GM23248 (cell line): ENCODE results near the genes KBTBD12 and EFCAB12.

GRCh38 chr3:127821514-127822068, 724 bp downstream of the MGLL start:
- RAMPAGE, long total RNA, result no peak

- RAMPAGE, long total RNA, result no peak
Observed at GRCh38 chr3:127914995-127916105, at the start of gene KBTBD12. KBTBD12 (plus strand) TSS chr3:127915232.

DNA sequence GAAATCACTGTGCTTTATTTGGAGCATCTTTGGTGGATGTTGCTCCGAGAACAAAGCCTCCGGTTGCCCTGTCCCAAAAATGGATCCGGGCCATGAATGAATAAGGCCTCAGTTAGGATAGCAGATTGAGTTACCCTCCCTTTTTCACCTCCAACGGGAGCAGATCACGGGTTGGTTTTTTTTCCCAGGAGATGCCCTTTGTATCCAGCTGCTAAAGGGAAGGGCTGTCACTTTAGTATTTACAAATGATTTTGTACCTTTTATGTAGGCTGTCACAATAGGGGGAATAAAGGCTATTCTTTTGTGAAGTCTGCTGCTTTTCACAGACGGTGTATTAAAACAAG, 827 bp downstream of the SEC61A1 start:
- RAMPAGE, long total RNA, result no peak

- RAMPAGE, long total RNA, result no peak
Observed at GRCh38 chr3:128076264-128076642, 24.0 kb downstream of the SEC61A1 start.

DNA sequence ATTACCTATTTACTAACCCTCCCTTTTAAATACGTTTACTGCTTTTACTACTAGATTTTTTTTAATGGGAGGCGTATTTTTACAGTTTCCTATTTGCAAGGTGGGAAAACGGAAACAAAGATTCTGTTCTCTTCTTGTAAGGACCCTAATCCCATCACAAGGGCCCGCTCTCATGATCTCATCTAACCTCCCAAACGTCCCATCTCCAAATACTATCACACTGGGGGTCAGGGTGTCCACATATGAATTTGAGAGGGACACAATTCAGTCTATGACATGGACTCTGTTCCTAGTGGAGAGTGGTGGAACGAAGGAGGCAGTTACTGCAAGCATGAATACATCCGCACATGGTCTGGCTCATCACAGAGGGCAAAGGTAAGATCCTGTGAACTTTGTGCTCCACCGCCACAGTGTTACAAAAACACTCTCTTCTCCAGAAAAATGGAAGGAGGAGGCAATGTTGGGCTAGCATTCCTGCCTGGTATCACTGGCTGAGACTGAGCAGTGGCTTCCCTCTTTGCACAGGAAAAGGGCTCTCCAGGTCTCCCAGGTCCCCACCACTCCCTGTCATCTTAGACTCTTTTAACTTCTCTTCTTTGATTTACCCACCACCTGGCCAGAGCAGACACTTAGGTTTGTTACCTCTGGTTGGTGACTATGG, 1.6 kb upstream of the EEFSEC start:
- RAMPAGE, long total RNA, result no peak

GRCh38 chr3:128179011-128179439, 25.7 kb downstream of the EEFSEC start:
- RAMPAGE, long total RNA, result no peak

- RAMPAGE, long total RNA, result no peak
Observed at GRCh38 chr3:128231451-128231996, 78.2 kb downstream of the EEFSEC start.

GRCh38 chr3:128385367-128385982, 81.2 kb downstream of the DNAJB8 start:
- RAMPAGE, long total RNA, result no peak

DNA sequence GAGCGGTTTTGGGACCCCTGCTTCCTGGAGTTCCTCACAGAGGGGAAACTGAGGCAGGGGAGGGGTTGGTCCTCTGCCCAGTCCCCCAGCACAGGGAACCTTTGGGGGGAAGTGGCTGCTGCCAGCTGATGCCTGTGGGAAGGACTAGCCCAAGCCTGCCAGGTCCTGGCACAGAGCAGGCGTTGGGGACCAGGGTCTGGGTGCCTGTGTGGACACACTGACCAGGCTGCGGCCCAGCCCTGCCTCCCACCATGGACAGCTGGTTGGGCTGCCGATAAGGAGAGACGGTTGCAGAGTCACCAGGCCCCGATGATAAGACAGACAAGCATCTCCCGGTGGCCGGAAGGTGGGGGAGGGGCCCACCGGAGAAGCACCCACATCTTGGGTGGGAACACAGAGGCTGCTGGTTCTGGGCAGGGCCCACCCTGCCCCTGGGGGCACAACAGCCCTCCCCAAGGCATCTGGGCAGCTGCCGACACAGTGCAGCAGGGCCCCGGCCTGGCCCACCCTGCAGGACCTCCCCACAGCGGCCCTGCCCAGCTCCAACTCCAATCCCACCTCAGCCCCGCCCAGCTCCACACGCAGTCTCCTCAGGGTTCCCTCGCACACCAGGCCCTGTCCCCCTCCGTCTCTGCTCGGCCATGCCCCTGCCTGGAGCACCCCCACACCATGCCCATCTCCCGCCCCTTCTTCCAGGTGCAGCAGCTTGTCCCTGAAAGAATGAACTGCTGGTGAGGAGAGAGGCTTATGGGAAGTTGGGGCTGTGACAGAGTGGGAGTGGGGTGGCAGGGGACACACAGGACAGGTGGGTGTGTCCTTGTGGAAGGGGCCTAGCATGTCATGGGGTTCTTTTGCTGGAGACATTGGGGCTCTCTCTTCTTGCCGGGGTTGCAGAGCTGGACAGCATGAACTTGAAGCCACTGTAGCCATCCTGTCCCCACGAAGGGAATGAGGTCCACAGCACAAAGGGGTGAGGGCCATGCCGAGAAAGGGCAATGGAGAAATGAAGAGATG, 50.6 kb downstream of the DNAJB8 start:
- RAMPAGE, long total RNA, result no peak

- RAMPAGE, long total RNA, result no peak
Observed at GRCh38 chr3:128480791-128481376, 12.1 kb downstream of the GATA2 start.

DNA sequence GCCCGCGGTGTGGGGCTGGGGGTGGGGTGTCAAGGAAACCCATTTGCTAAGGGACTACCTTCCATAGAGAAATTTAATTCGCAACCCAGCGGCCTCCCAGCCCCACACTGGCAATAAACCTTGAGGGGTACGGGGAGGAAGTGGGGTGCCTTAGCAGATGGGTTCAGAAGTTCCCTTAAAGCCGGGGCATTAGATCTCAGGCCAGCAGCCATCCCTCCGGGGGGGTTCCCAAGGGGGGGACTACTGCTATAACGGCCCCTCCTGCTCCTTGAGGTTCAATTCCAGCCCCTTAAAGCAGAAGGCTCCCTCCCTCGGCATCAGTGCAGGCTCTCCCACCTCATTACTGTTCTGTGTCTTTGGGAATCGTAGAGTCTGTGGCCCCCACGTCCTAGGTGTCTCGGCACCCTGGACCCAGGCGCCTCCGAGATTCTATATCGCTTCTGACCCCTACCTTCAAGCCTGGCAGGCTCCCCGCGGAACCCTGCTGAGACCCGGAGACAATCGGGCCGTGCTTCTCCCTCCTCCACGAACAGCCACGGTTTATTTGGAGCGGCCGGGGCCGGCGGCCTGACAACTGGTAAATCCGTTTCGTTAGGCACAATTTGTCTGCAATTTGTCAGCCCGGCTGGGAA, 1.6 kb downstream of the GATA2 start:
- RAMPAGE, long total RNA, result no peak

DNA sequence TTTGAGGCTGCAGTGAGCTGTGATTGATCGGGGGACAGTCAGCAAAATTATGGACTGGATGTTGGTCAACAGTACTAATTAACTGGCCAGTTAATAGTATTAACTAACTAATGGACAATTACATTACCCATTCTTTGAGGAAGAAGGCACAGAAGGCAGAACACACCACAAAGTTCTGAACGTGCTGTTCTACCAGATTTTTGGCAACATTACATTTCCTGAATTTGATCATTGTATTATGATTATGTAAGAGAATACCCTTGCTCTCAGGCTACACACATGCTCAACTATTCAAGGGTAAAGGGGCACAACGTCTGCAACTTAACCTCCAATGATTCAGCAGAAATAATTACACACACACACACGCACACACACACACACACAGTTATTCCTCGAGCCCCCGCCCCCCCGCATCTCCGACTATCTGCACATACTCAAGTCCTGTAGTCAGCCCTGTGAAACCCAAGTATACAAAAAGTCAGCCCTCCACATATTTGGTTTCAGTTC, 26.9 kb downstream of the RPN1 start:
- RAMPAGE, long total RNA, result no peak

DNA sequence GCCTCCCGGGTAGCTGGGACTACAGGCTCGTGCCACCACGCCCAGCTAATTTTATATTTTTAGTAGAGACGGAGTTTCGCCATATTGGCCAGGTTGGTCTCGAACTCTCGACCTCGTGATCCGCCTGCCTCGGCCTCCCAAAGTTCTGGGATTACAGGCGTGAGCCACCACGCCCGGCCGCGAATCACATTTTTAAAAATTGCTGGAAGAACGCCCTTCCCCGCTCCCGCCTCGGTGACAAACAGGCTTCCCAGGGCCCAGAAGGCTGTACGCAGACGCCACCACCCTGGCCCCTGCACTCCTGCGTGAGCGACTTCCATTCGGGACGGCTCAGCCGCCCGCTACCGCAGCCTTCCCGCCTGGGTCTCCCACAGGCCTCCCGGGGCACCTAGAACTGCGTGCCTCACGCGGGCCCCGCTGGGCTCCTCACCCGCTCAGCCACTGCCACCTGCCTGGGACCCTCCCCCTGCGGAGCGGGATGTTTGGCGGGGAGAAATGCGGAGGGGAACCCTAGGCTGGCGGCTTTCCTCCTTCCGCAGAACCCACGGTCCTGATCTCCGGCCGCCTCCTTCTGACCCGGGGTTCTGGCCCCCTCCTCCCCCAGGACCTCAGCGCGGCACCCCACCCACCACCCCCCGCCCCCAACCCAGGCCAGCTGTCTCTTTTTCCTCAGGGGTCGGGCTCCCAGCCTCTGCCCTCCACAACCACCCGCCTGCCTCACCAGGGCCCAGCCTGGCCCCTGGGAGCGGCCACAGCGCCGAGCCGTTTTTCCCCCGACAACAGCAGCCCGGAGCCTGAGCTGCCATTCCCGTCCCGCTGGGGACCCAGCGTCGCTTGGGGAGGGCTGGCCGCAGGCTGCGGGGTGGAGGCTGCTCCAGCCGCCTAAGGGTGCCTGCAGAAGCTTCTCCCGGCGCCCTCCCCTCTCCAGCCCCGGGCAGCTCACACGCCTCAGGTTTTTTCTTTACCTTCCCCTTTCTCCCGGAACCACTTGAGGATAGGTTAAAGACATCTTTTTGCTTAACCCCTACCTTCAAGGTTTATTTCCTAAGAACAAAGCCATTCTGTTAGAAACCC, 27.6 kb upstream of the RAB7A start:
- RAMPAGE, long total RNA, result no peak

GRCh38 chr3:128814526-128815592, 64.6 kb upstream of the ACAD9 start:
- RAMPAGE, long total RNA, result no peak

- RAMPAGE, long total RNA, result no peak
Observed at GRCh38 chr3:129161906-129162473, 1.1 kb upstream of the ISY1 start.

- RAMPAGE, long total RNA, result no peak
Observed at GRCh38 chr3:129267742-129268101, 10.9 kb upstream of the HMCES start.

GRCh38 chr3:129379621-129380068, 48.8 kb downstream of the EFCAB12 start:
- RAMPAGE, long total RNA, result no peak

- RAMPAGE, long total RNA, result no peak
Observed at GRCh38 chr3:129428117-129429137, at the start of gene EFCAB12. EFCAB12 (minus strand) TSS chr3:129428636.

- RAMPAGE, long total RNA, result no peak
Observed at GRCh38 chr3:129440429-129440815, 398 bp downstream of the IFT122 start.

DNA sequence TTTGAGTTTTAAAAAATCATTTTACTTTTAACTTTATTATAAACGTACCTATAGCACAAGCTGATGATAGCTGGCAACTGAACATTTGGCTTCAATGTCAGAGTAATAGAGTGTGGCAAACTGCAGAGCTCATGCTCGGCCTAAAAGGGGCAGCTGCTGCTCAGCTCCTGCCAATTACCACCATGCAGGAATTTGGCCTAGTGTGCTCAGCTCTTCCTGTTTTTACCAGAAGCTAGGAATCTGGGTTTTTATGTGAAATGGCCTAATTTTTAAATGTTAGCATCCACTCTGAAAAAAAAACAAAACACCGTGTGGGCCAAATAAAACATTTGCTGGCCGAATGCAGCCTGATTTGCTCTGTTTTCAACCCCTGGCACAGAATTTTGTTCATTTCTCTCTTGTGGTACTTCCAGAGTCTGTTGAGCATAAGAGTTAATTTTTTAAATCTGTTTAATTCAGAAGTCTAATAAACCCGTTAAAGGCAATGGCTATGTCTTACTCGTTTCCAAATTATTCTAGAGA, 1.8 kb downstream of the IFT122 start:
- RAMPAGE, long total RNA, result no peak